ENCODE results near the genes LST1, SLC44A4 and C4B.

DNA sequence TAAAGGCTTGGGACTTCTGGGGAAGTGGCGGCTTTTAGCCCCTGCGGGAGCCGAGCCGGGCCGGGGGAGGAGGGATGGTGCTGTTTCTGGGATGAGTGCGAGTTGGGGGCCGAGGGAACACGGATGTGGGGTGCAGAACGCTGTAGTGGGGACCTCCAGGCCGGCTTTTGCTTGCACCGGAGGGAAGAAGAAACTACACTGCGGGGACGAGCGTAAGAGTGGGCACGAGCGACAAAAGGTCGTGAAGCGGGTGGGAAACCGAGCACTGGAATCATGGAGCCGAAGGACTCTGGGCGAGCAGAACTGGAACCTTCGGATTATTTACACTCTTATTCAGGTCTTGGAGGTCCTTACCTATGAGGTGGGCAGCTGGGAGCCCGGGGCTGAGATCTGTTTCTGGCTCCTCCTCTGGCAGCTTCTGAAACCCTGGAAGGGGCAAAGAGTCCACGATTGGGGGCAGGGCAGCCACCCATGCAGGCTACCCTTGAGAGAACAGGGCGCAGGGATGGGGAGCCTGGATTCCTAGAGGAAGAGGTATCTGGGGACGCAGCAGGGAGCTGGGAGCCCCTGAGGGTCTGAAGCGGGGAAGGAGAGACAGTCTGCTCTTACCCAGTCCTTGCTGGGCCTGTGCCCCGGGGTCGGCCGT lies 896 bp downstream of the LTB start:
- PRO-cap: no peak

- PRO-cap: no peak
Observed at GRCh38 chr6:31585920-31586337, at the start of gene LST1. Gene LST1, plus strand, starts transcription at chr6:31586277.

- PRO-cap: no peak
Observed at GRCh38 chr6:31639408-31640117, 12.9 kb downstream of the BAG6 start.

GRCh38 chr6:31663834-31664765 lies 697 bp downstream of the GPANK1 start:
- PRO-cap: bidirectional peak, plus-strand start at chr6:31664199, minus-strand start at chr6:31664125

DNA sequence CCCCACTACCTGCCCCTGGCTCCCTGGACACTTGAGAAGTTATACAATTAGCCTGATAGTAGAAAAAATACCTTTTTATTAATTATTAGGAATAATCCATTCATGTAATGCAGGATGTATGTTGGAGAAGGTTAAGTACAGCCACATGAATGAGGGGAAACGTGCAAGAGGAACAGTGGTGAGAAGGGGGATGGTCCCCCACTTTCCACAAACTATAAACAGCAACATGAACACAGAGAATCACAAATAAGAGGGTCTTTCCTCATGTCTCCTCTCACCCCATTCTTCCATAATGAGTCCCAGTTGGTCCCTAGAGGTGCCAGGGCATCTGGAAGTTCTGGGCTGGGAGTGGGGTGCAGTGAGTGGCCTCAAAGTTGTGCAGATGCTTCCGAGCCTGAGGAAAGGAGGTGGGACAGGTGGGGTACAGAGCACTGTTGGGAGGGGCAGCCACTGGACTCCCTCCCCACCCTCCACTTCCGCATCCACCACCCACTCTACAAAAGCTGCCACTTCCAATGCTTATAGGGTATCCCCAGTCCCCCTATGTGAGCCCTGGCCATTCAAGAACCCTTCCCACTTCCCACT lies 6.1 kb upstream of the LY6G5C start:
- PRO-cap: no peak

DNA sequence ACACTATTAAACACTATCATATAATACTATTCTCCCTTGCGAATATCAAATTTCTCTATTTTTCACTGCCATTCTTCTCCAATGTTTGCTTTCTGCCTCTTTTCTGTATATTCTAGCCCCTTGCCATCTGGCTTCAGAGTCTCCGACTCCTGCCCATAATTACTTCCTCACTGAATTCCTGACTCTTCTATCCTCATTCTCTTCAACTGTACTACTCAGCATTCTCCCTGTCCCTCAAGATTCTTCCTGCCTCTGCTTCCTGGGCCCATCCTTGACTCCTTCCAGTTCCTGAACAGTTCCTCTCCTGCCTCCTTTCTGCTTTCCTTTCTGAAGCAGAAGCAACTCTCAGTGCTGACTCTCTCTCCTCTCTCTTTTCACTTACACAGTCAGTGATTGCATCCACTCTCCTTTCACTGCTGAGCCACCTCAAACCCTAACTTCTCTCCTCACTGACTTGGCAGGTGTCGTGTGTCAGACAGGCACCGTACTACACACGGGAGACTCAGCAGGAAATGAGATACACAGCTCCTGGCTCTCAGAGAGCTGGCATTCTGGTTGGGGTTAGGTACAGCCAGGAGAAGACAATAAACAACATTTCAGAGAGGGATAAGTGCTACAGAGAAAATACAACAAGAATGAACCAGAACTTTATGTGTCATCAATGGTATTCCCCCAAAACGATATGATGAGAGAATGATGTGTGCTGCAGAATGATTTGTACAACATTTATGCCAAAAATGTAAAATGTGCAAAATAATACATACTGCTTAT lies 5.6 kb downstream of the ABHD16A start:
- PRO-cap: no peak

GRCh38 chr6:31736770-31737317 lies 514 bp upstream of the CLIC1 start:
- PRO-cap: no peak

DNA sequence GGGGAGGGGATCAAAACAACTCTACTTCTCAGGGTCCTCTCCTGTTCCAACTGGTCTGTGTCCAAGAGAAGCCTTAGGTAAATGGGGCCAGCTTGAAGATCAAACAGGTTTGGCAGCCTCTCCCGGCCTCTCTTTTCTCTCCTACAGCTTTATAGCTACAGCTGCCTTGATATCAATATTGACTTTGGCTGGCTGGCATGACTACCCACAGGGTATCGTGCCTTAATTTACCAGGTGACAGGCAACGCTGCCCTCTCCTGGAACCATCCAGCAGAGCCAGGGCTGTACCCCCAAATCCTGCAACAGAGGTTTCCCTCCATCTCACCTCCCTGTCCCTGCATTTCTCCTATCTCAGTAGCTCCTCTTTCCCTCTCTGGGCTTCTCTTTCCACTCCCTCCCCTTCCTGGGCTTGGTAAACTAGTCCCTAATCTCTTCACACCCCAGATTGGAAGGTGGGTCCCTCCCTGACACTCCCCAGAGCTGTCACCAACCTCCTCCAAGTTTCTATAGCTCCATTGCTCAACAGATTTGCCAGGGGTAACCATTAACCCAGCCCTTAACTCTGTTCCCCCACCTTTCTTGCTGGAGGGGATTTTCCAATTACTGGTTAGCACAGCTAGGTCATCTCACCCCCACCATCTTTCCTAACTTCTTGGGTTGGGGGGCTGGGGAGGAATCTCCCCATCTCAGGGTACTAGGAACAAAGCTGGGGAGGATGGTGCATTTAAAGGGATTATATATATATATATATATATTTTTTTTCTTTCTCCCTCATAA lies 1.3 kb upstream of the MSH5 start:
- PRO-cap: no peak

DNA sequence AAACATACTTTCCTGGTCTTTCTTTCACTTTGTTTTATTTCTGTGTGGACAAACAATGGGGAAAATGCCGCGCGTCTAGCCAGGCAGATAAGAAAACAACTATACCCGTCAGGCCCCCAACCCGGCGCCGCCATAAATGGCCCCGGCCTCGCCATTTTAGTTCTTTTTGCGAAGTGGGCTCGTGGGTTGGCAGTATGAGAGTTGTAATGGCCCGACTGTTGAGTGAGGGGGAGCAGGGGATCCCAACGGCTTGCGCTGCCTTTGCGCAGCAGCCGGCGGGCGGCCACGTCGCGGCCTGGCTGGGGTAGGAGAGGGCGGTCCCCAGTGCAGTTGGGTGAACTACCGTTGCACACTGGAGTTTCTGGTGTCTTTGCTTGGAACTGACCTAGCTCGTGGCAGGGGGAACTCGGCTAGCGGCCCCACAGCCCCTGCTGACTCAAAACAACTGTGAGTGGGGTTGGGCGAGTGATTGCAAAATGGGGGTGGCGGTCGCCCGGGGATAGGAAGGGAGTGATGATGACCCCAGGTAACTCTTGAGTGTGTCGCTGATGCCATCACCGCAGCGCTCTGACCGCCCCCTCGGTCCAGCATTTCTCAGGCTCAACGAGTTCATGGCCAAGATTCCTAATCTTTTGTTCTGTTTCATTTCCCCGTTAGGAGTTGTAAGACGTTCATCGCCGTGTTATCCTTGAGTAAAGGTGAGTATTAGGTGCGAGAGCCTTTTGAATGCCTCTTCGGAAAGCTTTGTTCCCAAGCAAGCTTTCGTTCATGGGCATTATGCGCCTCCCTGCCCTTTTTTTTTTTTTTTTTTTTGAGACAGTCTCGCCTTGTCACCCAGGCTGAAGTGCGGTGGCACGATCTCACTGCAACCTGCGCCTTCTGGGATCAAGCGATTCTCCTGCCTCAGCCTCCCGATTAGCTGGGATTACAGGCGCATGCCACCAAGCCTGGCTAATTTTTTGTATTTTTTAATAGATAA lies 7.5 kb downstream of the HSPA1B start:
- PRO-cap: bidirectional peak, plus-strand start at position 163 of the sequence, minus-strand start outside the sequence

- PRO-cap: no peak
Observed at GRCh38 chr6:31859094-31859449, 3.5 kb downstream of the NEU1 start.

GRCh38 chr6:31878812-31879478 lies at the start of gene SLC44A4:
Gene SLC44A4, minus strand, starts transcription at chr6:31878997.
- PRO-cap: no peak

DNA sequence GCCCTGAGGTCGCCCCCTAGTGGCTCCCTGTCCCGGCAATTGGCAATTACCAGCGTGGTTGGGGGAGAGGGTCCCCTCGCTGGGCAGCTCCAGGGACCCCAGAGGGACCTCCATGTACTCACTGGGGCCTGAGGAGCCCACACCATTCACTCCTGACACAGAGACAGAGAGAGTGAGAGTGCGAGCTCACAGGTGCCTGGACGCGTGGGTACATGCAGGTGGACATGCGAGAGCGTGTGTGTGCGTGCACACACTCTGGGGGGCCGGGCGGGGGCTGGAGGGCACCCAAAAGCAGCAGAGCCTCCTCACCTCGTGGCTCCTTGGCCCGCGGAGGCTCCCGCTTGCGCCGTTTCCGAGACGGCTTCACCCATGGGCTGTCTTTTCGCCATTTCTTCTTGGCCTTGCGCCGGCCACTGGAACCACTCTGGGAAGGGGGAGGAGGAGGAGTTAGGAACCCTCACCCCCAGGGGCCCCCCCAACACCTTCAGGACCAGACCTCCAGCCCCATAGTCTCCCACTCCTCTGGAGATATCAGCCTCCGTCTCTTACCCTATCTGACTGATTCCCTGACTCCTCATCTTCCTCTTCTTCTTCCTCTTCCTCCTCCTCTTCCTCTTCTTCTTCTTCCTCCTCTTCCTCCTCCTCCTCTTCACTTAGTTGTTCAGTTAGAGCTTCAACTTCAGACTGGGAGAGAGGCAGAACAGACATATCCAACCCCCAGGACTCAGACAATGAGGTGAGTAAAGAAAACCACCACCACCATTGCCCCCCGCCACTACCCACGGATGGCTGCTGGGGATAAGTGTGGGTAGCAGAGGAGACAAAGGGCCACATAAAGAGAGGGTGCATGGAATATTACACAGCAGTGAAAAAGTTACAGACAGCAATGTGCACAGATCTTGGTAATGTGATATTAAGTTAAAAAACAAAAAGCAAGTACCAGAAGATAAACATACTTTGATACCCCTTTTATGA lies 8.3 kb downstream of the EHMT2 start:
- PRO-cap: no peak

GRCh38 chr6:31900796-31901190 lies 1.1 kb downstream of the ZBTB12 start:
- PRO-cap: no peak

DNA sequence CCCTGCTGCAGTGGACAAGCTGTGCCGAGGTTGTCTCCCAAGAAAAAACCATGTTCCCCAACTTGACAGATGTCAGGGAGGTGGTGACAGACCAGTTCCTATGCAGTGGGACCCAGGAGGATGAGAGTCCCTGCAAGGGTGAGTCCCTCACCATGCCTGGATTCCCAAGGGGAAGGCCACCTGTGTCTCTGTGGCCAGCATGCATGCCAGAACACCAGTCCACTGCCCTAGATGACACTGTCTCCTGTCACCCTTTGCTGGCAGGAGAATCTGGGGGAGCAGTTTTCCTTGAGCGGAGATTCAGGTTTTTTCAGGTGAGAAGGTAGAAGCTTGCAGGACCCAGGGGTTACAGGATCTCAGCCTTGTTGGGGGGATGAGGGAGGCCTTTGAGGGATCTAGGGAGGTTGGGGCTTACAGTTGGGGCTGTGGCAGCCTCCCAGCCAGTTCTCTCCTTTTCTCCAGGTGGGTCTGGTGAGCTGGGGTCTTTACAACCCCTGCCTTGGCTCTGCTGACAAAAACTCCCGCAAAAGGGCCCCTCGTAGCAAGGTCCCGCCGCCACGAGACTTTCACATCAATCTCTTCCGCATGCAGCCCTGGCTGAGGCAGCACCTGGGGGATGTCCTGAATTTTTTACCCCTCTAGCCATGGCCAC lies 1.1 kb upstream of the CFB start:
- PRO-cap: no peak

DNA sequence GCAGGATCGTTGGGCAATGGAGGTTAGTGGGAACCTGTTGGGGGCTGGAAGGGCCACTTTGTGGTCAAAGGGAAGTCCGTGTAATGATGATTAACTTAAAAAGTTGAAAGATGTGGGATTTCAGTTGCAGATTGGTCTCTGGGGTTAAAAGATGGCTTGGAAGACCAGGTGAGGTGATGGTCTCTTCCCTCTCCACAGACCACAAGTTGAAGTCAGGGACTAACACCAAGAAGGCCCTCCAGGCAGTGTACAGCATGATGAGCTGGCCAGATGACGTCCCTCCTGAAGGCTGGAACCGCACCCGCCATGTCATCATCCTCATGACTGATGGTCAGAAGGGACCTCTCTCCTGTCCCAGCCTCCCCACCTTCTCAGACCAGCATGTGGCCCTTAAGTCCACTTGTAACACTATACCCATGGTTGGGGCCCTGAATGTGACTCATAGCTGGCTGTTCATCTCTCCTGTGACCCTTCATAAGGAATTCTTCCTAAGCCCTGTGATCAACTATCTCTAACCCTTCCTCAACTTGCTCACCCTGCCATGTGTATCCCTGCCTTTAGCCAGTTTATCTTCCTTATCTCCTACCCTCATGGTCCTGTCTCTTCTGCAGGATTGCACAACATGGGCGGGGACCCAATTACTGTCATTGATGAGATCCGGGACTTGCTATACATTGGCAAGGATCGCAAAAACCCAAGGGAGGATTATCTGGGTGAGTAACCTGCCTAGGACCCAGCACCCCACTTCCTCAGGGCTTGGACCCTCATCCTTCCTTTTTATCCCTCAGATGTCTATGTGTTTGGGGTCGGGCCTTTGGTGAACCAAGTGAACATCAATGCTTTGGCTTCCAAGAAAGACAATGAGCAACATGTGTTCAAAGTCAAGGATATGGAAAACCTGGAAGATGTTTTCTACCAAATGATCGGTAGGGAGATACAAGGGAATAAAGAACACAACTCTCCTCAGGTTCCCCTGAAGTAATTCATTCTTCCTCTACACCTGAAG lies 3.0 kb downstream of the CFB start:
- PRO-cap: no peak

DNA sequence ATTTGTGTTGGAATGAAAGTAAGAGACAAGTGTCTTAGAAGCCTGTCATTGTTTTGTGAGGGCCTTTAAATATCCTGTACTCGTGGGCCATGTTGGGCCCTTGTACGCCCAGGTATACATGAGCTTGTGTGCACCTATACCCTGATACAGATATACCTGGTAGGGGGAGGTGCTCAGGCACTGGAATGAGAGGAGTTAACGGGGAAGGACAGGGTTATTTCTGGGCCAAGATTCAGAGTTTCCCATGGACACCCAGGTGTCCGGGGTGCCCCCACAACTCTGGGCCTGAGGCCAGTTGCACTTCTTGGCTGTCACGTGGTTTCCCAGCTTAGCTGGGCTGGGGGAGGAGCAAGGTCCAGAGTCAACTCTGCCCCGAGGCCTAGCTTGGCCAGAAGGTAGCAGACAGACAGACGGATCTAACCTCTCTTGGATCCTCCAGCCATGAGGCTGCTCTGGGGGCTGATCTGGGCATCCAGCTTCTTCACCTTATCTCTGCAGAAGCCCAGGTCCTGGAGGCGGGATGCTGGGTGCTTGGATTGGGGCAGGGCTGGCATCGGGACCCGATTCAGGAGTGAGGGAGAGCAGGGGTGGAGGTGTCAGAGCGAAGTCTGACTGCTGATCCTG lies at the start of gene C4B:
TSS of gene C4B (plus strand) at position 391 of the 624 bp plus-strand sequence.
- PRO-cap: no peak

GRCh38 chr6:32075122-32076086 lies 33.7 kb downstream of the TNXB start:
- PRO-cap: no peak

DNA sequence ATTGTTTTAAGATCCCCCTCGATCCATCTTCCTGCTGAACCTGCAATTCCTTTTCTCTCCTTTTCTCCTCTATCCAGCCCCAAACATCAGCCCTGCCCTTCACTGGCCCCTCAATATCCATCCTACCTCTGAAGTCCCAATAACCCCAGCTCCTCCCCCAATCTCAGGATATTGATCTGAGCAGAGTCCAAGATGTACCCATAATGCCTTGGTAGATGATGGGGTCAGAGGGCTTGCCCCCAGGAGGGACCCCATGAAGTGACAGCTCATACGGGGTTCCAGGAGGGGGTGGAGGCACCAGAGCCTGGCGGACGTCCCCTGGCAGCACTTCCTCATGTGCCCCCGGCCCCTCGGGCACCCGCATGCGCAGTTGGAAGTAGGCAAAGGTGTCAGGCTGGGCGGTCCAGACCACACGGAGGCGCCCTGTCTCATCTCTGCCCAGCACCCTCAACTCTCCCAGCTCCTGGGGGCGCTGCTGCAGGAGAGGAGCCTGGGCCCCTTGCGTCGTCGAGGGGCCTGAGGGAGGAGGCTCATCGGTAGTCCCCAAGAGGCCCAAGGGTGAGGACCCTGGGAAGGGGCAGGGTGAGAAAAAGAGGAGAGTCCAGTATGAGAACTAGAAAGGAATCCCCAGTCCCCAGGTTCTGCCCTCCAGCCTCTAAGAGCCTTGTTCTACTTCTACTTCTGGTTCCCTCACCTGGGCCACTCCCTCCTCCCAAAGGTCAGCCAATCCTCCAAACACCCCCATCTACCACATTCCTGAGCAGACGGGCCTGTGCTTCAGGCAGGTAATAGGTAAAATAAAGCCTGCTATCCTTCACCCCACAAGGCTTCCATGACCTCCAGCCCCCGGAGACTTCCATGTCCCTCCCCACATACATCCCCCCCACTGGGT lies 23.3 kb downstream of the TNXB start:
- PRO-cap: no peak

- PRO-cap: no peak
Observed at GRCh38 chr6:32086444-32087033, 22.6 kb downstream of the TNXB start.

GRCh38 chr6:32088368-32089562 lies 20.4 kb downstream of the TNXB start:
- PRO-cap: no peak